H9 (cell line): ENCODE data around the genes SLC34A2, SMIM20 and RBPJ.

GRCh38 chr4:25284790-25284989 is 27.9 kb upstream of the ZCCHC4 start:
- PRO-cap: no peak

DNA sequence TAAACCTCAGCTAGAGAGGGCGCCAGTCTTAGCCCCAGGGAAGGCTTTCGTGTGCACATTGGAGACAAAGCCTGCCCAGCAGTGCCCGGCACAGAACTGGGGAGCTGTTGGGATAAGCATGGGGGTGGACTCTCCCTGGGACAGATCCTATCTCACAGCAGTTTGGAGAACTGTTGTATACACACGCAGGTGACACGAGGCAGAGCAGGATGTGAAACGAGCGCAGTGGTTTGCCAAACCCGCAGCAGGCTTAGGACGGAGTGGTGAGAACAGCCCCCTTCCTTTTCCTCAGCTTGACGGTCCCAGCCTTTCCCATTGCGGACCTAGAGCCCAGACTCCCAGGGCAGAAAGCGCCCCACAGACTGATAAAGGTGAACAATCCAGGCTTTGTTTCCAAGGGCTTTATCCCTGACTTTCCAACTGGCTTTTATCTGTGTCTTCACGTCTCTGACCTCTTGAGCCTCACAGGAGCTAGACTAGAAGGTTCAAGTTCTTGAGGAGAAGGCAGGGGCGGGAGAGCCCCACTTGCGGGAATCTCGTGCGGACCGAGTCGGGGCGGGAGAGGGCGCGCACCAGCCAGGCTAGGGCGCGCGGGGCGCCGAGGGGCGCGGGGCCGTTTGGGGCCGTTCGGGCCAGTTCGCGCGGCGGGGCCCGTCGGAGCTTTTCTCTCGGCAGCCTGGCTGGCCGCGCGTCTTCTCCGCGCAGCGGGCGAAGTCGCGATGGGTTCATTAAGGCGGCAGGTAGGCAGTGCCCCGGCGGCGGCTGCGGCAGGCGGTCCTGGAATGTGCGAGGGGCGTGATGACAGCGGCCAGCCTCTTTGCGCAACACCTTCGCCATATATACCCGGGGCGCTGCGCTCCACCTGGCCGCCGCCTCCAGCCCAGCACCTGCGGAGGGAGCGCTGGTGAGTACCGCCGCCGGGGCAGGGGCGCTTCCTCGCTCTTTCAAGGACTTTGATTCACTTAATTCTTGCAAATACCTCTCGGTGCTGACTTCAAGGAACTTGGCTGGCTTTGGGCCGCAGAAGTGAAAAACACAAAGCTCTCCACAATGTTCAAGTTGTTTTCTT is at the start of gene SLC34A2:
SLC34A2 (plus strand) TSS at position 865 of the 1,069 bp plus-strand sequence.
- PRO-cap: unidirectional peak, plus-strand start at position 178 of the sequence; bidirectional peak, plus-strand start at position 584 of the sequence, minus-strand start at position 492 of the sequence; bidirectional peak, plus-strand start at position 866 of the sequence, minus-strand start at position 749 of the sequence

DNA sequence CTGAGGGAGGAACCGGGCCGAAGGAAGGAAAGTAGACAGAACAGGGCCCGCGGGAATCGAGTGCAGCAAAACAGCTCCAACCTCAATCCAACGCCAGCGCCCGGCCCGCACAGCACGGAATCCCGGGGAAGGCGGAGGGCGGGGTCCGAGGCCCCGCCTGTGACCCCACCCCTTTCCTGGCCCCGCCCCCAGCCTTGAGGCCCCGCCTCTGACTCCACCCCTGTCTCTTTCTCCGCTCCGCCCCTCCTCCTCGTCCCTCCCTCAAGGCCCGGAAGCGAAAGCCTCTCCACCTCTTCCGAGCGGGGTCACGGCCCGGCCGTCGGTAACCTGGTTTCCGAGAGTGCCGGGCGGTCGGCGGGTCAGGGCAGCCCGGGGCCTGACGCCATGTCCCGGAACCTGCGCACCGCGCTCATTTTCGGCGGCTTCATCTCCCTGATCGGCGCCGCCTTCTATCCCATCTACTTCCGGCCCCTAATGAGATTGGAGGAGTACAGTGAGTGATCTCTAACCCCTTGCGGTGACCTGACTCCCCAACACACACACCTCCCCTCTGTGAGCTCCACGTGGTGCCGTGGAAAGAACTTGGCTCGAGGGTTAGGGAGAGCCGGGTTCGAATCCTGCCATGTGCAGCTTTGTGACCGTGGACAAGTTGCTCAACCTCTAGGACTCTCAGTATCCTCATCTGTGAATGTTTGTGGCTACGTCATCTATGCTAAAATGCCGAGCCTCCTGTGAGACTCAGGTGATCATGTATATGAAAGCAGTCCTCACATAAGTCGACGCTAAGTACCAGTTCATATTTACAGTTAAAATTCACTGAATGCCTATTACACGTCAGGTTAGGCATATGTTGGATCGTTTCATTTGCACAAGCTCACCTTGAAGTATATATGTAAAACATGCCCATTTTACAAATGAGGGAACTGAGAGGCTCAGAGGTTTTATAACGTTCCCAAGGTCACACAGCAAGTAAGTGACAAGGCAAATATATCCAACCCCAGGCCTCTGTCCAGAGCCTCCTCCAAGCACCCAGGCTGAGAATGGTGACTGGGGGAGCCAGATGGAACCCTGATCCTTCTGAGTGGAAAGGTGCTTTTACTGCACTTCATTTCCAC is at the start of gene SMIM20:
SMIM20 (plus strand) TSS at position 291 of the 1,115 bp plus-strand sequence.
- PRO-cap: bidirectional peak, plus-strand start at position 337 of the sequence, minus-strand start at position 96 of the sequence; bidirectional peak, plus-strand start at position 753 of the sequence, minus-strand start at position 690 of the sequence

- PRO-cap: no peak
Observed at GRCh38 chr4:26001499-26001972, 87.5 kb downstream of the SMIM20 start.

DNA sequence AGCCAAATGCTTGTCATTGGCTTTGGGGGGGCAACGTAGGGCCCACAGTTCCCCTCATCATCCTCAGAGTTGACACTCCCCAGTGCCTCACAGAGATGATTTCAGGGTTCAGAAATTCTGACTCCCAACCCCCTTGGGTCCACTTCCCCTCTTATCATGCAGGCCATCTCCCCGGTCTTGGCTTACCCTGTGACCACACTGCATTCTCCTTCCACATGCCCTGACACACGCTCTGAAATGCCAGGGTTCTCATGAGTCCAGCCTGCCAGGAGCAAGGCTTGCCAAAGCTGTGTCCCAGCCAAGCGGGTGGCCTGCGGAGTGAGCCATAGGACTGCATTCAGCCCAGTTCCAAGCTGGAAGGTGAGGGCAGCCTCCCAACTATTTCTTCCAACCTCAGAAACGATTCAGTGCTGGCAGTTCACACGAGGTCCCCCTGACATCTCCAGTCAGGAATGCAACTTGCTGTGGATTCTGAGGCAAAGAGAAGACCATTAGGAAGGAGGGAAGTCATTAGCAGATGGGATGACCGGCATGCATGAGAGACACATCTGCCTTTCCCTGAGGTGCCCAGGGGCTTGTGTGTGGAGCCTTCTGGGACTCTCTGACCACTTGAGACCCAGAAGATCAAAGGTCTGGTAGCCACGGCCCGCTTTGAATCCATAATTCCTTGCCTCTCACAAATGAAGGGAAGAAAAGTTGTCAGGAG is 101.3 kb downstream of the SMIM20 start:
- PRO-cap: no peak

DNA sequence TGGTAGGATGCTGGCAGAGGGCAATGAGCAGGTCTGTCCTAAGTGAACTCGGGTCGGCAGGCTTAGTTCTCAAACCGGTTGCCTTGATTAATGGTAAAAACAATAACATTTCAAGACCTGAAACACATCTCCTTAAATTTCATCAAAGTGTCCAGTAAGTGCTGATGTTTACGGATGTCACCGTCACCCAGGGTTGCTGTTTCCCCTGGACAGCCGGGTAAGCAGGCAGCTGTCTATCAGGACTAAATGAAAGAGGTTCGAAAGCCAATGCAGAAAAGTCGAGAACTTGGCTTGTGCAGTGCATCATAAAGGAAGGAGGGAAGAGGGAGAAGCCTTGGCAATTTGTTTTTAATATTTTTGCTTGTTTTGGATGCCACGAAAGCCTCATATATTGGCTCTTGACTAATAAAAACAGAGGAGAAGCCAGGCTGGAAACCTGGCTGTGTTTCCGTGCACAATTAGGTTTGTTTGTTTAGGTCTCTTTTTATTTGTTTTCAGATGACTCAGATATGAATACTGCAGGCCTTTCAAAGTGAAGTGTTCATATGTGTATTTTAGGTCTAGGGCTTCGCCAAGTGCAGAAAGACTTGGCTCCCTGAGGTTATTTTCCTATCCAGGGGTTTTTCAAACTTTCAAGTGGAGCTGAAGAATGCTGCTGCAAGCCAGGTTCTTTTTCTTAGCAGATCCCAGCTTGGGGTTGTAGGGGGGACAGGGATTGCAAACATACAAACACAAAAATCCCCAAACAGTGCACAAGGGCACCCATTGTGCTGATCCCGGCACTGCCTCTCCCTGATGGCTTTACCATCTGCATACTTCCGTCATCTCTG is 108.2 kb downstream of the SMIM20 start:
- PRO-cap: no peak

- PRO-cap: no peak
Observed at GRCh38 chr4:26074784-26075134, 160.7 kb downstream of the SMIM20 start.

- PRO-cap: bidirectional peak, plus-strand start at chr4:26319511, minus-strand start at chr4:26319543; bidirectional peak, plus-strand start at chr4:26319790, minus-strand start at chr4:26319698
Observed at GRCh38 chr4:26319460-26319907, 1.3 kb upstream of the RBPJ start.

GRCh38 chr4:26320109-26321179 is at the start of gene RBPJ:
Gene RBPJ, plus strand, starts transcription at chr4:26321014.
- PRO-cap: bidirectional peak, plus-strand start at chr4:26320678, minus-strand start at chr4:26320452; bidirectional peak, plus-strand start at chr4:26321014, minus-strand start at chr4:26320936

GRCh38 chr4:26584210-26584898 is 470 bp downstream of the TBC1D19 start:
- PRO-cap: no peak

GRCh38 chr4:26826479-26827337 is 33.9 kb upstream of the STIM2 start:
- PRO-cap: no peak

- PRO-cap: unidirectional peak, plus-strand start at chr4:30716873
Observed at GRCh38 chr4:30716627-30717131, 3.5 kb upstream of the PCDH7 start.

- PRO-cap: bidirectional peak, plus-strand start at chr4:30718170, minus-strand start at chr4:30718119
Observed at GRCh38 chr4:30718034-30718539, 2.1 kb upstream of the PCDH7 start.

GRCh38 chr4:35746342-35746880 is 497.9 kb downstream of the ARAP2 start:
- PRO-cap: no peak

DNA sequence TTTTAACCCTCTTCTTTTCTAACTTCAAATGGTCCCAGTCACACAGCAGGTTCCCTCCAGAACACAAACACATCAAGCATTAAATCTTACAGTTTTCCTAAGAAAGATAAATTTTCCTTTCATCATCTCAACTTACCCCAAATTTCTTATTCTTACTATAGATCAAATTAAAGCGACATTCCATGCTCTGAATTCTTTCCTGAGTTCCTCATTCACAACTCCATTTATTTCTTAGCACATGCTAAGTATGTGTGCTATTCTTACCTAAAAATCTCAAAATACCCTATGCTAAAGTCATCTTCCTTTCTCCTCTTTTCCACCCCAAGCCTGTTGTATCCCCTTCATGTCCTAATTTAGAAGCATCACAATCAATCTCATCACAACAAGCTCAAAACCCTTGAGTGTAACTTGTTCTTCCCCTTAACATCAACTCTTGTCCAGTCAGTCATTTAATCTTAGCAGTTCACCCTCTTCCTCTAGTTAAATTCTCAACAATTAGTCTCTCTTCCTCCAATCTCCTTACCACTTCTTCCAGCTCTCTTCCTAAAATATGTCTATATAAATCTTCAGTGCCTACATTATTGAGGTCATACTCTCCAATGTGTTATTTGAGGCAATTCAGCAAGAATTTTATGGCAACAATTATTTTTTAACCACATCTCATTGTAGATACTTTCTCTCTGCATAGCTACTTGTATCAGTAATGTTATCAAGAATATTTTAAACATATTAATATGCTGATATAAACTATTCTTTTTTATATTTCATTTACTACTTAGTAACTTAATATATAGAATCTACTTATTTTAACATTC is 95.2 kb downstream of the ARAP2 start:
- PRO-cap: no peak

DNA sequence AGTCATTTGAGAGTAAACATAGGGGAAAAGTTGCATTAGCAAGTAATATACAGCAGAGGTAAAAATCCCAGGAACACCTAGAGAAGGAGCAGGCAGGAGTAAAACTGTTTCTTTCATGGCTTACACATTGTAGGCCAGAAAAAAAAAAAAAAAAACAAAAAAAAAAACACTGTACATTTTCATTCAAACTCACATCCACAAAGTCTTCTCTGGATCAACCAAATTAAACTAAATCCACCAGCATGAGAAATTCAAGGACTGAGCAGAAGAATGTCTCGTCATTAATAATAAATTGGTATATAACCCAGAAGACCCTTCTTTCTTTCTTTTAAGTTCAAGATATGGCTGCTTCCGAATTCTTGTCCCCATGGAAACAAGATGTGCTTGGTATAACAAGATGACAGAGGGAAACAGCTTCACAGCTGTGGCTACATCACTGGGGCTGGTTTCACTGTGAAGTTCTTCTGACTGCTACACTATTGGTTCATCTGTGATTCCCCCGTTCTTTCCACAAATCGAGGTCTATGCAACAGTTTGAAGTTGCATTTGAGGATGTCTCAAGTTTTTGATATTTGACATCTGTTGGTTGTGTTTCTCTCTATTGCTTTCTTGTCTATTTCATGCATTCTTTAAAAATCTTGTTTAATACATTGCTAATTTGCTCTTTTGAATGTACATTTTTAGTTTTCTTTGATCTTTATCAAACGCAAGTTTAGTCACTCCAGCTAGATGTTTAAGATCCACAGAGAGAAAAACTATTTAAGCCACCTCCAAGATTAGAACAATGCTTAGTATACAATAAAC is 12.3 kb upstream of the DTHD1 start:
- PRO-cap: no peak

DNA sequence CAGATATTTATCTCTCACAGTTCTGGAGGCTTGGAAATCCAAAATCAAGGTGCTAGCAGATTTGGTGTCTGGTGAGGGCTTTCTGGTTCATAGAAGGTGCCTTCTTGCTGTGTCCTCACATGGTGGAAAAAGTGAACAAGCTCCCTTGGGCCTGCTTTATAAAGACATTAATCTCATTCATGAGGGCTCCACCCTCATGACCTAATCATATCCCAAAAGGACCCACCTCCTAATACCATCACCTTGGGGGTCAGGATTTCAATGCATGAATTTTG is 3.2 kb downstream of the DTHD1 start:
- PRO-cap: no peak

- PRO-cap: no peak
Observed at GRCh38 chr4:36386353-36386692, 104.9 kb downstream of the DTHD1 start.

- PRO-cap: no peak
Observed at GRCh38 chr4:37431449-37431731, 22.3 kb upstream of the C4orf19 start.

DNA sequence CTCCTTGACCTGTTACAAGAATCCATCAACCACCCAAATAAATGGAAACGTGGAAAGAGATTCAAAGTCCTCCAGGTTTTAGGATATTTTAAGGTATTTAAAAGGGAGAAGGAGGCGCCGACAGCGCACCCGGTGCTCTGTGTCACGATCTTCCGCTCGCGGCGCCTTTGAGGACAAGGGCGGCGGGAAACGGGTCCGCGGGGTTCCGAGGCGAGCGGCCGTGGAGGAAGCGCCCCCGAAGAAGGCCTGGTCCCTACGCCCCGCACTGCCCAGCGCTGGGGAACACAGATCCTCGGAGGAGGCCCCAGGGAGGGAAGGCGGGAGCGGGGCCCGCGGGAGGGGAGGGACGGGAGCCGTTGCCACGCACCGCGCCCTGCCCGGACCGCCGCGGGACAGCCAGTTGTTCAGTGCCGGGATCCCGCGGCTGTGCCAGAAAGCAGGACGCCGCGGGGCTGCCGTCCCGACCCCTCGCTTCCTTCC is 471 bp downstream of the RELL1 start:
- PRO-cap: bidirectional peak, plus-strand start at position 170 of the sequence, minus-strand start at position 143 of the sequence; bidirectional peak, plus-strand start at position 403 of the sequence, minus-strand start at position 409 of the sequence